Fibroblast of villous mesenchyme (primary cell): ENCODE measurements around the genes FAM124A and DHRS12.

DNA sequence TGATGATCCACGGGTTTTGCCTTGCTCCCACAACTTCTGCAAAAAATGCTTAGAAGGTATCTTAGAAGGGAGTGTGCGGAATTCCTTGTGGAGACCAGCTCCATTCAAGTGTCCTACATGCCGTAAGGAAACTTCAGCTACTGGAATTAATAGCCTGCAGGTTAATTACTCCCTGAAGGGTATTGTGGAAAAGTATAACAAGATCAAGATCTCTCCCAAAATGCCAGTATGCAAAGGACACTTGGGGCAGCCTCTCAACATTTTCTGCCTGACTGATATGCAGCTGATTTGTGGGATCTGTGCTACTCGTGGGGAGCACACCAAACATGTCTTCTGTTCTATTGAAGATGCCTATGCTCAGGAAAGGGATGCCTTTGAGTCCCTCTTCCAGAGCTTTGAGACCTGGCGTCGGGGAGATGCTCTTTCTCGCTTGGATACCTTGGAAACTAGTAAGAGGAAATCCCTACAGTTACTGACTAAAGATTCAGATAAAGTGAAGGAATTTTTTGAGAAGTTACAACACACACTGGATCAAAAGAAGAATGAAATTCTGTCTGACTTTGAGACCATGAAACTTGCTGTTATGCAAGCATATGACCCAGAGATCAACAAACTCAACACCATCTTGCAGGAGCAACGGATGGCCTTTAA lies 3.1 kb upstream of the KCNRG start:
- CAGE, long polyA plus RNA, result no peak

GRCh38 chr13:50037923-50038493 lies 22.8 kb downstream of the KCNRG start:
- CAGE, long polyA plus RNA, result no peak

GRCh38 chr13:50053282-50053549 lies 38.0 kb downstream of the KCNRG start:
- CAGE, long polyA plus RNA, result no peak

DNA sequence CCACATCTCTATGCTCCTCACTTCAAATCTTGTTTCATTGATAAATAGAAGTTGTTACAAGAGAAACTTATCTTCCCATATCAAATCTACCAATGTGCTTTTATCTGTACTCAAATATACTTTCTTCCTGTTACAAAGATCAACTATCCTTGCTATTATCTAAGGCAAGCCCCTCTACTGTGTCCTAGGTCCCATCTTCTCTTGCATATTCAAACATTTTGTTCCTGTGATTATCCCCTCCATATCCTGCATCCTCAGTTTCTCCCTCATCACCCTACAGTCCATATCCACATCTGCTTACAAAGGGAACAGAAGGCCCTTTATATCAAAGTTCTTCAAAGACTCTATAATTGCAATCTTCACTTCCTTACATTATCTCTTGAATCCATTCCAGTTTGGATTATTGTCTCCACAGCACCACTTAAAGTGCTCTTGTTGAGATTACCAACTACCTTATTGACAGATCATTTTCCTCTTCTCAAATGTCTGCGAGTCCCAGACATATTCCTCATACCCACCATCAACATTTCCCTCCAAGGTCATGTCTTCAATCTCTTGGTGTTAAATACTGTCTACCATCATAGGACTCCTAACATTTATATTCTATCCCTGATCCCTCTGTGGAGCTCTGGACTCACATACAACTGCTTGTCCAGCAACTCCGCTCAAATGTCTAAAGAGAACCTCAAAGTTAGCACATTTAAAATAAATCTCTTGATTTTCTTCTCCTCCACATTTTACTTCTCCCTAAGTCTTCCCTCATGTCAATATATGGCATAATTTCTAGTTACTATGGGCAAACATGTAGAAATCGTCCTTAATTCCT lies 99.3 kb downstream of the KCNRG start:
- CAGE, long polyA plus RNA, result no peak

DNA sequence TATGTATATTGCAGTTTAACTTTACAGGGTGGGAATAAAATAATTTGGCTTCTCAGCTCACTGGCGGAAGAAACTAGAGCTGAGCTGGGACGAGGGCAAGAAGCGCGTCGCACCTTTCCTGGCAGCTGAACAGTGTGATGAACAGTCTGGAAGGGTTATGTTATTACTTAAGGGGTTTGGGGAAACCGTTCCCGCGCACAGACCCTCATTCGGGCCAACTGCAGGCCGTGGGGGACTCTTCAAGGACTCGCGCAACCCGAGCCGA lies 111.3 kb downstream of the KCNRG start:
- CAGE, long polyA plus RNA, result no peak

DNA sequence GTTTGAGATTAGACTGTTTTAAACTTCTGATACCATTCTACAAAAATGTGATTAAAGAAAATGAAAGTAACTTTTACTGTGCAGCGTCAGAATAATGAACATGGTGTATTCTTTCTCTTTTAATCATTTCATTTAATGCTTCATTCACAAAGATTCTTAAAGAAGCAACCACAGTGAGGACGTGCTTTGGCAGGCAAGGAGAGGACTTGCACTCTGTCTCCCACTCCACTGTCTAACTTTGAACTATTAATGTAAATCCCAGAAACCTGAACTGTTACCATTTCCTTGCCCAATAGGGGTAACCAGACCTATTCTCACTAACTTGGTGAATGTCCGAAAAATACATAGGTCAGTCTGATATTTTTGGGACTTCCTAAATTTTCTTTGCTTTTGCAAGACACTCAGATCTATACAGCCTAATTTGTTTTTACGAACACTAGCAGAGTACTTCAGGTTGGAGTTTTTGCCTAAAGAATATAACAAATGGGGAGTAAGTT lies 137.1 kb downstream of the KCNRG start:
- CAGE, long polyA plus RNA, result no peak

- CAGE, long polyA plus RNA, result no peak
Observed at GRCh38 chr13:50208741-50209465, 193.7 kb downstream of the KCNRG start.

- CAGE, long polyA plus RNA, result no peak
Observed at GRCh38 chr13:50543600-50544200, 299.8 kb downstream of the DLEU7 start.

- CAGE, long polyA plus RNA, result no peak
Observed at GRCh38 chr13:50685498-50685948, 158.0 kb downstream of the DLEU7 start.

GRCh38 chr13:50909907-50910938 lies 632 bp downstream of the RNASEH2B start:
- CAGE, long polyA plus RNA, result start-site peak on the plus strand at chr13:50909989-50910122, 494 and 595 reads in 2 replicates

DNA sequence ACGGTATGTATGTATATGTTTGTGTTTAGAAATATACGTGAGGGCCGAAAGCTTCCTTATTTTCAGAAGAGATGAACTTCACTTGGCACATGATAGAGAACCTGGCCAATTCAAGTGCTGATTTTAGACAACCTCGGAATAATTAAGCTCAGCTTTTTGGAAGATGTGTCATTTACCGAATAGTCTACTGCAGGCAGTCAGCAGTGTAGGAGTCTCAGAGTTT lies 4.6 kb downstream of the RNASEH2B start:
- CAGE, long polyA plus RNA, result no peak

GRCh38 chr13:51066412-51066881 lies 44.6 kb downstream of the C13orf42 start:
- CAGE, long polyA plus RNA, result no peak

GRCh38 chr13:51221800-51222568 lies at the start of gene FAM124A:
TSS of gene FAM124A (plus strand) at chr13:51222398.
- CAGE, long polyA plus RNA, result no peak

- CAGE, long polyA plus RNA, result no peak
Observed at GRCh38 chr13:51447545-51448194, 5.2 kb downstream of the INTS6 start.

DNA sequence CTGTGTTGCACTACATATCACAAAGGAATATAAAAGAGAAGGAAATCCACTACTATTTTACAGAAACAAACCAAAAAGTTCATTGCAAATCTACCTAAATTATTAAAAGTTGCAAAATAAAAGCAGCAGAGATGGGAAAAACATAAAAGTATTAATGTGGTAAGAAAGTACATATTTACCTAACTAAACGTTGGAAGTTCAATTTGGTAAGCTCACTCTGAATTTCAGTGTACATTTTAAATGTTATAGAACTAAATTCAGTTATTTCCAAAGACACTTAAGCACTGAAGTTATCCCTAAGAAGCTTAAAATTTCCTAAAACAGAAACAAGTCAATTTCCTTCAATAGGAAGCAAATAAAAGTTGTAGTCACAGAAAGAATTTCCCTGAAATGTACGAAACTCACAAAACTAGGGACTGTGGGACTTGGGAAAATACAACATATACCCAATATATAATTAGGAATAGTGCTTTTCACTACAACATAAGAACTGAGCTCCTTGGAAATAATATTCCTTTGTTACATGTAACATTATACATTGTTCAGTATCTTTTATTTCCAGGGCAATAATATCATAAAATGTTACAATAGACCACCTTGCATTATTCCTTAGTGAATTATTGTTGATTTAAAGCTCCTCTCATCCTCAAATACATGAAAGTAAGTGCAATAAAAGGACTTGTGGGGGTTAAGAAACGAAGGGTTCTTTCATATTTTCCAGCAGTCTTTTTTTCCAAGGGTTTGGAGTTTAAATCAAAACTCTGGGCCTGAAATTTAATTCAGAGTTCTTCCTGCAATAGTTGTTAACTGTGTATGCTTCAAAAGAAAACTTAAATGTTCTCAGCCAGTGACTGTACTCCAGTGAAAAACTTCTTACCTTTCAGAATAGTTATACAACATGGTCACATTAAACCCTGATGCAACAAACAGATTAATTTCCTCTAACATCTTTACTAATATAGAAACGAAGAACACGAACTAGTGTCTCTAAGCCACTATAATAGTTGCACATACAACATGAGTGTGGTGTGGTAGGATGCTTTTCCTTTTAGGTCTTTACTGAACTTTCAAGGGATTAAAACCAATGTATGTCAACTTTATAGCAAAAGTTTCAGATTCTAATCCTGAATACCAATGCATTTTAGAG lies 2.8 kb downstream of the INTS6 start:
- CAGE, long polyA plus RNA, result no peak

DNA sequence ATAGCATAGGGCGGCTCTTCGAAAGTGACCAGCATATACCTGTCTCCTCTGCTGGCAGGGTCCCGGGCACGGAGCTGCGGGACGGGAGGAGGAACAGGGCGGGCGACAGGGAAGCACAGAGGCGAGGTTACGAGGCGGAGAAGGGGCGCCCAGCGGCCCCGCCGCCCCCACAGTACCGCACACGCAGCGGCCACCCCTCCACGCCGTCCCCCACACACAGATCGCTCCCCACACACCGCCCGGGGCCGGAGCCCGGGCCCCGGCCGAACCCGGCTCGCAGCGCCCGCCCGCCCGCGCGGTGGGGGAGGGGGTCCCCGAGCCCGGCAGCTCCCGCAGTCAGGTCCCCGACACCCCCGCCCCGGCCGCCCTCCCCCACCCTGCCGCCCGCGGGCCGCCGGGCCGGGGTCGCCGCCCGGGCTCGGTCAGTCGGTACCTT lies 836 bp downstream of the INTS6 start:
- CAGE, long polyA plus RNA, result no peak

DNA sequence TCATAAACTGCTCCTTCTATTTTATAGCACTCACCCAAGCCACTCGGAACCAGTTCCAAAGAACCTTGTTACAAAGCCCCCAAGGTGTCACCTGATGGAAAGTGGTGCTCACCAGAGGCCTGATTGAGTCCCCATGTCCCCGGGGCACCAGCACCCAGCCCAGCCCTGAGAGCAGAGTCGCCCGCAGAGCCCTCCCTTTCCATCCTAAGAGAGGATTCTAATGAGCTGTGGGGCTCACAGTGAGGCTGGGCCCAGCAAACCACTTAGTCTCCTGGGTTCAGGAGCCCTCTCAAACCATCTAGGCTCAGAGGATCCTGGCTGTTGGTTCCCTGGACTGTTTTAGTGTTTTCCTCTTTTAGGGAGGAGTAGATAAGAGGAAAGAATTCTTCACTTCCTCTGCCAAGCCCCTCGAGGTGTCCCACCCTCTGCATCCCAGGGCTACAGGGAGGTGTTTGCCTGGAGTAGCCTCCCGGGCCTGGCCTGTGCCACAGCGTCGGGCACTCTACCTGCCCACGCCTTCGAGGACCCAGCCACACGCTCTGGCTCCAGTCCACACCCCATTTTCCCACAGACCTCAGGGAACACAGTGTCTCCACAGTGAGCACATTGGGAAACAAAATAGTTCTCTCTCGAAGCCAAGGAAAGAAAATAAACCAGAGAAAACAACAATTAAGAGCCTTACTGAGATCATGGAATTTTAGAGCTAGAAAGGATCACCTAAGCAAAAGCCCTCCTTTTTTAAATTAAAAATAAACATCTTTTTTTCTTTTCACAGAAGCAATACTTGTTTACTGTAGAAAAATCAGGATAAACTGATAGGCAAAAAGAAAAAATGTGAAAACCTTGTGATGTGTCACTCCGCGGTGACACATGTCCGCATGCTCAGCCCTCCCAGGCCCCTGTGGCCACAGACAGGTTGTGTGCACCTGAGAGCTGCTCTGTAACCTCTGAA lies 34.3 kb downstream of the DHRS12 start:
- CAGE, long polyA plus RNA, result no peak

- CAGE, long polyA plus RNA, result no peak
Observed at GRCh38 chr13:51803287-51804410, at the start of gene DHRS12. TSS of gene DHRS12 (minus strand) at chr13:51804163.

- CAGE, long polyA plus RNA, result no peak
Observed at GRCh38 chr13:51832215-51832771, 12.7 kb downstream of the TMEM272 start.

DNA sequence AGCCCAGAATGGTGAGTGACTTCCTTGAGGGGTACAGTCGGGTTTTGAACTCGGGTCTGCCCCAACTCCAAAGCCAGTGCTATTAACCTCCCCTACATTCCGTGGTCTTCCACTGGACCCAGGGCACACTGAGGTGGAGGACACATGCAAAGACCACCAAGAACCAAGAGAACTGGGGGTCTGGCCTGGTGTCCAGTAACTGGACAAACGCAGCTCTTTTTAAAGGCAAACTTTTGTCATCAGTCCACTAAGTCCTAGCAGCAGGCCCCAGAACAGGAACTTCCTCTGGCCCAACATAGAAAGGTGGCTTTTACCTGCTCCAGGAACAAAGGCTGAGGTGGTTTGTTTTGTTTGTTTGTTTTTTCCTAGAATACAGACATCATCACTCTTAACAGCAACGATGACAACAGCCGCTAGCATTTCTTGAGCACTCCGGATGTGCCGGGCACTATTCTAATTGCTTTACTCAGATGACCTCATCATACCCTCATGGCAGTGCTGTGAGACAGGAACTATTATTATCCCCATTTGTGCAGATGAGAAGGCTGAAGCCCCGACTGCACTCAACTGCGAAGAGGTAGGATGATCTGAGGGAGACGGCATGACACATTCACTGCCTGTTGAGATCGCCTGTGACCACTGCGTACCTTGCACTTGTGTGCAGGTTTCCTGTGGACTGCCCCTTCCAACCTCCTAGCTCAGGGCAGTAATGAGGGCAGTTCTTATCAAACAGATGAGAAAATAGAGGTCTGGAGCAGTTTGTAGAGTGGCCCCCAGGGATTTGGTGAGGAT lies 66.4 kb downstream of the CCDC70 start:
- CAGE, long polyA plus RNA, result no peak